Mesothelial cell of epicardium (in vitro differentiated cells): ENCODE data around the gene GRB14.

DNA sequence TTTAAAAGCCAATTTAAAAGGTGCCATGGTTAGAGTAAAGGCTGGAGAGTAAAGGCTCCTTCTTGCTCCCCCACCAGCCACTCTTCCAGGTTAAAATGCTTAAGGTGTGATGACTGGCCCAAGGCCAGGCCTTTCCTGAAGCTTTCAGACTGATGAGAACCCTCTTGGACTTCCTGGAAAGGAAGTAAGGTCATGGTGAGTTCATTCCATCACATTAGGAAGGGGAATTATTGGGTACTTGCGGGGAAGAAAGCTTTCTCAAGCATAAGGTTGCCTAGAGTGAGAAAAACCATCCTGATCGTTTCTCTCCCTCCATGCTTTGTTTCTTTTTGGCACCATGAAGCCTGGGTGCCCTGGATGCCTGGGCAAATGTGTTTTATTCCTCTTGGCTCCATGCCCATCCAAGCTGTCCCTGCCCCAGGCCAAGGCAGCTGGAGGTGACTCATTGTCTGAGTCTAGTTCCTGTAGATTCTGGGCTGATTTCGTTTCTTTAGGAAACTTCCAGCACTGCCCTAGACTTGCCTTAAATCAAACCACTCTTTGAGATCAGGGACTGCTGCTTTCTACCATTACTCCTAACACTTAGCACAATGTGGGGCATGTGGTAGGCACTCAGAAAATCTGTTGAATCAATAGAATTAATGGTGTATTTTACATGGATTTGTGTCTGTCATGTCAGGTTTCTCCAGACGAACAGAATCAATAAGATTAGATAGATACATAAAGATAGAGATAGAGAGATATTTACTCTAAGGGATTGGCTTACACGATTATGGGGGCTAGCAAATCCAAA, 41.7 kb upstream of the ITGB6 start:
- PRO-cap, result no peak

- PRO-cap, result no peak
These were observed 57.1 kb upstream of the ITGB6 start for GRCh38 chr2:160257111-160257599.

- PRO-cap, result no peak
These were observed 126.5 kb downstream of the RBMS1 start for GRCh38 chr2:160367106-160367564.

- PRO-cap, result no peak
These were observed 114.2 kb downstream of the RBMS1 start for GRCh38 chr2:160379463-160379793.

DNA sequence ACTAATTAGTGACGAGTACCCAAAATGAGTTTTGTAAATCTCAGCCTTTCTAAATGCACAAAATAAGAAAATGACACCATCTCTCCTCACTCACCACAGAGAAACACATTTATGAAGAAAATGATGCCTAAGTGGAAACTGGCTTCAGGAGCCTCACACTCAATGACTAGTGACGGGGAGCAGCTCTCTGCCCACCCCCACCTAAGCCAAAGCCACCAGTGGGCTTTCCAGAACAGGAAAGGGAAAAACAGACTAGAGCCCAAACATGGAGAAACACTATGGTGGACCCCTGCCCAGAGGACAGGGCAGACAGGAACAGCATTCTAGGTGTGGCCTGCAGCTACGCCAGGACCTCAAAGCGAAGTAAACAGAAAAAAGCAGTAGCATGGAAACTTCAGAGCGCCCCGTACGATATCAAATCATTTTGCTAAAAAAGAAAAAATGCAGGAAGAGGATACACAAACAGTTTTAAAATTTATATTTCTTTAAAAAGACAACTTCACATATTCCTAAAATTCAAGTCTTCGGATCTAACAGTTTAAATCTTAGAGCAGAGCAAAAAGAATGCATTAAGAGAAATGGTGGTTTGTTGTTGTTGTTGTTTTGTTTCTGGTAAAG, 113.4 kb downstream of the RBMS1 start:
- PRO-cap, result no peak

DNA sequence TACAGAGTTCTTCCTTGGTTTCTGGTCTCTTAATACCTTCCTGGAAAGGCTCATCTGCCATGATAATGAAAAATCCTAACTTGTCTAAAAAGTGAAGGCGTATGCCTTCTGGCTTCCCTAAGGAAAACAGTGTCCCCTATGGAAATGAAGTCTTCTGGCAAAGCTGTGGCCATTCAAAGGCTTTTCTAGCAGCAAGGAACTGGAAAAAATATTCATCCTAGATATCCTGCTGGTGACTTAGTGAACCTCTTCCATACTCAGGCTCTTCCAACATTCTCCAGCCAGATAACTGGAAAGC, 84.7 kb downstream of the RBMS1 start:
- PRO-cap, result no peak

GRCh38 chr2:160420262-160420740, 73.3 kb downstream of the RBMS1 start:
- PRO-cap, result no peak

GRCh38 chr2:160428041-160428807, 65.4 kb downstream of the RBMS1 start:
- PRO-cap, result no peak

DNA sequence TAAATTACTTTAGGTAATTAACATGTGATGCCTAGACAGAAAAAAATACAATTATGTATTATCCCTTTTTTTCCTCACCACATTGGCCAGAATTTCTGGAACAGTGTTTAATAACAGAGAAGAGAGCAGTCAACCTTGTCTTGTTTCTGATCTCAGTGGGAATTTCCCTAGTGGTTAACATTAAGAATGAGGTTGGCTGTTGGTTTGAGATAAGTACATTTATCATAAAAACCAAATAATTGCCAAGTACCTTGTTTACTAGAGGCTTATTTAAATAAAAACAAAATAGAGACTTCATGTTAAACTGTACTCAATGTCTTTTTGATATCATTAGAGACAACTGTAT, 21.2 kb upstream of the TANK start:
- PRO-cap, result no peak

DNA sequence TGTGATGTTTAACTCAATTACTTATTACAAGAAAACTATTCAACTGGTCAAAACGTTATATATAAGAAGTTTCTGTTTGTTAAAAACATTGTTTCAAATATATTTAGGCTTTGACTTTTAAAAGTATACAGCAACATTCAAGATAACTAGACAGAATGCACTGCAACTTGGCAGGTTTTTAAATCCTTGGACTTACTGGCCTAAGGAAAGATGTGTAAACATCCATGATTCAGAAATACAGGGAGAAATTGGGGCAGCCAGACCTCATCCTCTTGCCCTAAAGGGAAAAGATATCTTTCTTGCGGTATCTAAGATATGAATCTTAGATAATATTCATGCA, 830 bp upstream of the TANK start:
- PRO-cap, result no peak

- PRO-cap, result no peak
These were observed 5.4 kb downstream of the TANK start for GRCh38 chr2:161165348-161166406.

DNA sequence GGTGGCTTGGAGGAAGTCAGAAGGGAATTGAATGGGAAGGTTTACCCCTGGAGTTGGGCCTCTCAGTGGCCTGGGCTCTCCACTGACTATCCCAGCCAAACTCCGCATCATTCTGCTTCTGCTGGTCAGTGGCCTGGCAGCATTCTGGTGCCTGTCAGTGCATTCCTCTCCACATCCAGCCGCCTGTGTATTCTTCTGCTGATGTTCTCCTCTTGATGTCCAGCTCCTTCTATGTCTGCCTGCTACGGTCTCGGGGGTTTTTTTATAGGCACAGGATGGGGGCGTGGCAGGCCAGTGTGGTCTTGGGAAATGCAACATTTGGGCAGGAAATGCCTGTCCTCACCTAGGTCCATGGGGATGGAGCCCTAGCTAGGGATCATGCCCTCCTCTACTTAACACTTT, 10.4 kb upstream of the IFIH1 start:
- PRO-cap, result no peak

DNA sequence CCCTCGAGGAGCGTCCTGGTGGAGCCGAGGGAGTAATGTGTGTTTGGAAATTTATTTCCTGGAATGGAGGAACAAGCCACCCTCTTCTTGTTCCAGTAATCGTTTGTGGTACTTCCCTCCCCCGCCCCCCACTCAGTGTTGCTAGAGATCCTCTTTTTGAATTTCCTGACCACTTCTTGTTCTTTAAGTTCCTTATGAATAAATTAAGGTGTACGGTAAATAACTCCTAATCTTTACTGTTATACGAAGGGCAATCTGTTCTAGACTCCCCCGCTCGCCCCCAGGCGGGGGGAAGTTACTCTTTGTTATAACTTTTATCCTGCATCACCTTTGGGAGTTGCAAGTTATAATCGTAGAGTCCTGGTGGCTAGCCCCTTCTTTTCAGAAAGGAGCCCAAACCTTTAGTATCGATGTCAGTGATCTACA, 570 bp downstream of the GCA start:
- PRO-cap, result no peak

- PRO-cap, result no peak
These were observed 238.4 kb downstream of the GCA start for GRCh38 chr2:162582245-162582821.

GRCh38 chr2:162943985-162944359, 105.4 kb upstream of the KCNH7 start:
- PRO-cap, result no peak

DNA sequence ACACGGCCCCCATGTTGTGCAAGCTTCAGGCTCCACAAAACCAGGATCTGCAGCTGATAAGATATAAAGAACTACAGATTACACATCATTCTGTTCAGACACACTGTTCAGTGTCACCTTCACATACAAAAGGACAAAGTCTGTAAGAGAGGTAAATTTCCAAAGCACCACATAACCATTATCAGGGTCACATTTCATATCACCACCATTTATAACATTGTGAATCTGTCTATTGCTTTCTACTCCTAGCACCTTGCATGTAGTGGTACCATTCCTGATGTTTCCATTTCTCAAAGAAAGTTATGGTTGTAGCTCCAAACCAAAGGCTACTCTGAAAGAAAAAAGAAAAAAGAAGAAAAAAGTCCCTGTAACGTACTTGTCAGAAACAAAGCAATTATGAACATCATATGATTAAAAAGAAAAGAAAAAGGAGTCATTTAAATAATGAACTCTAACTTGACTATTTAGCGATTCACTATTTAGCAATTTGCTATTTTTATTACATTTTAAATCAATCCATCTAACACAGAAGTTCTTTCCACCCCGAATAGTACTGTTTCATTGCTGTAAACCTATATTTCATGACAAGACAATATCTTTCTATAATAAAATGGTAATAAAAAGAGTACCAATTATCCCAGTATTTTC, 33.4 kb downstream of the FIGN start:
- PRO-cap, result no peak

GRCh38 chr2:164560944-164561391, 60.3 kb downstream of the GRB14 start:
- PRO-cap, result no peak

DNA sequence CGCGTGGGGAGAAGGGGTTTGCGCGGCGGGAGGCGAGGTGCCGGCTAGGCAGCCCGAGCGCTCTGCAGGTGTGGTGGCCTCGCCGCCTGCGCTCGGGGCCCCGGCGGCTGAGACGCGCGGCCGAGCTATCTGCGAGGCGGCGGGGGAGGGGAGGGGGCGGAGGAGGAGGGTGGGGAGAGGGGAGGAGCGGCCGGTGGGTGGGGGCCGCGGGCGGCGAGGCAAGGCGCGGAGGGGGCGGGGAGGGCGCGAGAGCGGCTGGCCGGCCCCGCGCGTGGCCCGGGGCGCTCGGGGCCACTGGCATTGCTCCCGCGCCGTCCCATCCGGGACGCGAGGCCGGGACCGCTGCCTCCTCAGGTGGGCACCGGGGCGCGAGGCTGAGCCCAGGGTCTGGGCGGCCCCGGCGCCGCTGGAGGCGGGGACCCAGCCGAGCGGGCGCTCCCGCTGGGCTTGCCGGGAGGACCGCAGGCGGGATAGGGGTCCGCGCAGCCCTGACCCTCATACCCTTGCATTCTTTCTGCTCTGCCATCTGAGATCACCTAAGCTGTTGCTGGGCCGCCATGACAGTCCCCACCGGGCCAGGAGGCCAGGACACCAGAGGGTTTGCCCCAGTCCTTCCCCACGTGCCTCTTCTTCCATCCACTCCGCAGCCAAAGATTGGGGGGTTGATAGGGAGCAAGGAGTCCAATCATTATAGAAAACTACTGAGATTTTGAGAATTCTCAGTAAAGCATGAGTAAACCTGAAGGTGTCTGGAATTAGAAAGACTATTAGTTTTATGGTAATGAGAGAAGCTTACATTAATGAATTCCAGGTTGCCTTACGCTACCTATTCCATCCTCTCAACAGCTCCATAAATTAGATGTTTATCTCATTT, at the start of gene GRB14:
TSS of gene GRB14 (minus strand) at position 133 of the 874 bp plus-strand sequence.
- PRO-cap, result no peak

GRCh38 chr2:164692113-164692603, 70.9 kb upstream of the GRB14 start:
- PRO-cap, result no peak

- PRO-cap, result no peak
These were observed 32.9 kb downstream of the COBLL1 start for GRCh38 chr2:164808657-164809155.